Esophagus squamous epithelium (tissue), 4 donors: ENCODE measurements around a stretch of chr7.

DNA sequence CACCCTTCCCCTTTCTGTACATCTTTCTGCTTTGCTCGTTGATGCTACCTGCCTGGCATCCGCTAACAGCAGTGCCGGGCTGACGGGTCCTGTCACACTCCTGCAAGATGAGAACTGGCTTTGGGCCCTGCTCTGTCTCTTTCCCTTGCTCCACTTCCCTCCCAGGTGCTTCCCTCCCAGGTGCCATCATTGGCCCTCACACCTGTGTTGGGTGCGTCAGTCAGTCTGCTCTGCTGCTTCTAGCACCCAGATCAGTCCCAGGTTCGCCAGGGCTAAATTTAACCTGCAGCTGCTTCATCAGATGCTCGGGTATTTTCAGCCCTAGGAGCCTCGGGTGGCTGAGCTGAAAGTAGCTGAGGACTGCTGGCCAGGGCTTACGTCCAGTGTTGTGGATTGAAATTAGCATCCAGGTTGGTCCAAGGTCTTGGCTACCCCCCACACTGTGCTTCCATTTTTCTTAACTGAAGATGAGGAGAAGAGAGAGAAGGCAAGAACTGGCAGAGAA, 65.6 kb upstream of the SYPL1 start:
- PRO-cap = no peak
- RAMPAGE, long total RNA, 4 experiments = no peak in any of the 4 experiments

DNA sequence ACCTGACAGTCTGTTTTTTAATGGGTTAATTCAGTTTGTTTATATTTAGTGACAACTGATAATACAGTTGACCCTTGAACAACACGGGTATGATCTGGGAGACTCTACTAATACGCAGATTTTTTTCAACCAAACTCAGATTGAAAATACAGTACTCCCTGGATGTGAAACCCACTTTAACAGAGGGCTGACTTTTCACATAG, 69.8 kb upstream of the SYPL1 start:
- PRO-cap = no peak
- RAMPAGE, long total RNA, 4 experiments = no peak in any of the 4 experiments

GRCh38 chr7:106420731-106421293, 136.0 kb upstream of the NAMPT start:
- PRO-cap = unidirectional peak, minus-strand start at chr7:106421225
- RAMPAGE, long total RNA, 4 experiments = no peak in any of the 4 experiments

DNA sequence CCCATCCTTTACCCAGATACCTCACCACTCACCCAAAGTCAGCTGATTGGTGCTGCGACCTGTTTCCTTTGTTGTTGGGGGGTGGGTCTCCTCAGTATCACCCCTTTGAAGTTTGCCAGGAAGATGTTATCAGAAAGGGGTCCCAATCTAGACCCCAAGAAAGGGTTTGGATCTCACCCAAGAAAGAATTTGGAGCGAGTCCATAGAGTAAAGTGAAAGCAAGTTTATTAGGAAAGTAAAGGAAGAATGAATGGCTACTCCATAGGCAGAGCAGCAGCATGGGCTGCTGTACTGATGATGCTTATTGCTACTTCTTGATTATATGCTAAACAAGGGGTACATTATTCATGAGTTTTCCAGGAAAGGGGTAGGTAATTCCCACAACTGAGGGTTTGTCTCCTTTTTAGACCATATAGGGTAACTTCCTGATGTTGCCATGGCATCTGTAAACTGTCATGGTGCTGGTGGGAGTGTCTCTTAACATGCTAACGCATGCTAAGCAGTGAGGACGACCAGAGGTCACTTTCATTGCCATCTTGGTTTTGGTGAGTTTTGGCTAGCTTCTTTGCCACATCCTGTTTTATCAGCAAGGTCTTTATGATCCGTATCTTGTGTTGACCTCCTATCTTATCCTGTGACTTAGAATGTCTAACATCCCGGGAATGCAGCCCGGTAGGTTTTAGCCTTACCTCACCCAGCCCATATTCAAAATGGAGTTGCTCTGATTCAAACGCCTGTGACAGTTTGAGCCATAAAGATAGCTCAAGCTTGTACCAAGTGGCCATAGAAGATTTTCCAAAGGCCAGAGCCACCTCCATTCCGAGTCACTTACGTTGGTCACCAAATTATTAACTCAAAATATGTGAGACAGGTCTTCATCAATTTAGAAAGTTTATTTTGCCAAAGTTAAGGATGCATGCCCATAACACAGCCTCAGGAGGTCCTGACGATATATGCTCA, 175.9 kb upstream of the NAMPT start:
- PRO-cap = no peak
- RAMPAGE, long total RNA, 4 experiments = no peak in any of the 4 experiments

GRCh38 chr7:106610954-106611516, 49.9 kb downstream of the CCDC71L start:
- PRO-cap = no peak
- RAMPAGE, long total RNA, 4 experiments = no peak in any of the 4 experiments

GRCh38 chr7:106718162-106718698, 57.3 kb upstream of the CCDC71L start:
- PRO-cap = no peak
- RAMPAGE, long total RNA, 4 experiments = no peak in any of the 4 experiments

- PRO-cap = no peak
- RAMPAGE, long total RNA, 4 experiments = no peak in any of the 4 experiments
Observed at GRCh38 chr7:107006923-107008024, 37.2 kb upstream of the PRKAR2B start.

DNA sequence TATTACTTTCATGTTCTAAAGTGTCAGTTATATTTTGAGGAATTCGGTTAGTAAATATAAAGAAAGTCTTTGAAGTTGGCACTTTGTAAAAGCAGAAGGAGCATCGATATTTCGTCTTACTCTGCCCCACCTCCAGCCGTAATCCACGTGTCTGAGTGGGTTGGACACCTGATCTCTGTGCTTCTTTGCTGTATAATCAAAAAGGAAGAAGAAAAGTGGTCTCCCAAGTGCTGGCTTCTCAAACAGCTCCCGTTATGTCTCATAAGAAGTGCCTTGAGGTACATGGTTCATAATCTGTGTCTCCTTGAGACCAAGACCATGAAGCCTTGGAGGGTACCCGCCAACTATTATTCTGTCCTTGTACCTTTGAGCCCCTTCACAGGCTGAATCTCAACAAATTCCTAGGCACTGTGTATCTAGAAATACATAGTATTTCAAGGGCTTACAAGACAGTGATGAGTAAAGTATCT, 19.8 kb downstream of the PRKAR2B start:
- PRO-cap = no peak
- RAMPAGE, long total RNA, 4 experiments = no peak in any of the 4 experiments

DNA sequence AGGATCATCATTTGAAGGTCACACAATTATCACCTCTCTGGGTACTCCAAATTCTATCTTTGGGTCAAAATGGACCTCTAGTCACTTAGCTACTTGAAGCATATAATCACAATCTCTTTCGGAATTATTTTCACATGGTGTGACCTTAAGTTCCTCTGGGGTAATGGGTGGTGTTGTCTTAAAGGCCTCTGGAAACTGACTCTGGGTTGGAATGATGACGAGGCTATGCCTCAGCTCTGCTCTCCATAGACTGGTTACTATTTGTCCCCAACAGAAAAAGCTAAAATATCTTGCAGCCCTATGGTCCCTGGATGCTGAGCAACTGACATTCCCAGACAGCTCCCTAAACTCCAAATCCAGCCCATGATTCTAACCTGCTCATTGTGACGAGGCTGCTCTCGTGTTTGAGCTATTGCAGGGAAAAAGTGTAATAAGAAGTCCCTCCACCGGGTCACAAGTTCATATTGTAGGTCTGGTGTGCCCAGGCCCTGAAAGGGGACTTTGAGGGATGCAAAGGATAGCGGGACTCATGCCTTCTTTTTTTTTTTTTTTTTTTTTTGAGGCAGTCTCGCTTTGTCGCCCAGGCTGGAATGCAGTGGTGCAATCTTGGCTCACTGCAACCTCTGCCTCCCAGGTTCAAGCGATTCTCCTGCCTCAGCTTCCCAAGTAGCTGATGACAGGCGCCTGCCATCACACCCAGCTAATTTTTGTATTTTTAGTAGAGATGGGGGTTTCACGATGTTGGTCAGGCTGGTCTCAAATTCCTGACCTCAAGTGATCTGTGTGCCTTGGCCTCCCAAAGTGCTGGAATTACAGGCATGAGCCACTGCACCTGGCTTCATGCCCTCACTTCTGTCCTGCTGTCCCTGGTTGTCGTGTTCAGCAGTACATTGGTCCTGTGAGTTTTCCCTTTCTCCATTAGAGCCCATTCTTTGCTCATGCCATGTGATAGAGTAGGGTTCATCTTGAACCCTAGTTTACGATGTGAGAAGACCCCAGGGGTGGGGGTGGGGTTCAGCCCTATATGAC, 51.8 kb downstream of the HBP1 start:
- PRO-cap = no peak
- RAMPAGE, long total RNA, 4 experiments = no peak in any of the 4 experiments

- PRO-cap = no peak
- RAMPAGE, long total RNA, 4 experiments = no peak in any of the 4 experiments
Observed at GRCh38 chr7:107561150-107561428, 2.6 kb downstream of the COG5 start.

DNA sequence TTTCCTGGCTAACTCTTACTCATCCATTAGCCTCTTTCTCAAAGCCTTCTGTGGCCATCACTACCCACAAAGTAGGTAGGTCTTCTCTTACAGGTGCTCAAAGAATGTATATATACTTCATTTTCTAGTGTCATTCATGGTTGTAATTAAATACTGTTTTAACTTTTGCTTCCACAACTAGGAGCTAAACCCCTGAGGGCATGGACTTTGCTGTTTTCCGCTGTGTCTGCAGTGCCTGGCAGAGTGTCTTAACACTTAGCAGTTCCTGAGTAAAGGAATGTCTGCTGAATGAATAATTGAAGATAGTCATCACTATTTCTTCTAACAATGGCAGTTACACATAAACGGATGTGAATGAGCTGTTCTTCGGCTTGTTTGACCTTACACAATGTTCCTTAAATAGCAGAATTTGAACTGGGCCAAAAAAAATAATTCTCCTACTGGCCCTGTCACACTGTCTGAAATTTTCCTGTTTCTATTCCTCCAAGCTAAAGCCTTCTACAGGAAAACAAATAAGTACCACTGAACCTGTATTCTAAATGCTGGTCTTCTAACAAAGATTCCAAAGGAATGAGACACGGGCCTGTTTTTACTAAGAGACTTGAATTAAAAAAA, 15.2 kb downstream of the BCAP29 start:
- PRO-cap = unidirectional peak, minus-strand start at position 228 of the sequence
- RAMPAGE, long total RNA, 4 experiments = no peak in any of the 4 experiments

GRCh38 chr7:107692650-107693341, 32.2 kb downstream of the SLC26A4 start:
- PRO-cap = no peak
- RAMPAGE, long total RNA, 4 experiments = no peak in any of the 4 experiments

DNA sequence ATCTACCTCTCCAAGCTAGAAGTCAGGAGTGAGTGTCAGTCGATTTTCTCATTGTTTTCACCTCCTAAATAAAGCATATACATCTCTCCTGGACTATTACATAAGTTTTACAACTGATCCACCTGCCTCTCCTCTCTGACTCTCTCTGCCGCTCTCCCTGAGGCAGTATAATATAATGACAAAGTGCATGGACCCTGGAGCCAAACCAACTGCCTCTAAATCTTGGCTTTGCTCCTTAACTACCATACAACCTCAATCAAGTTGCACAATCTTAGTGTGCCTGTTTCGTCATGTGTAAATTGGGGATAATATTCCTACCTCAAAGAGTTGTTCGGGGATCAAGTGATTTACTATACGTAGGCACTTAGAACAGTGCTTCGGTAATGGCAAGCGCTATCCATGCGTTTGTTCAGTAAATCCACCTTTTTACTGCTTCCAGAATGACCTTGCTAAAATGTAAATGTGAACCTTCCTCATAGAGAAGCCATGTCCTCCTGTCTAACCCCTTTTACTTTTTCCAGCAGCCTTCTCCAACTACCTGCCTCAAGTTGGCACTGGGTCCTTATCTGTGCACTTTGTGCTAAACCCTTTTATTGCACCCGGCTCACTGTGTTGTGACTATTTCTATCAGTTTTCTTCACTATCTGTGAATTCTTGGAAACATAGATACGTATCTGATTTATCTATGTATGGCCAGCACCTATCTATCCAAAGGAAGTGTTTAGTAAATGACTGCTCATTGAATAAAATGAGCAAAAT, 30.6 kb upstream of the DLD start:
- PRO-cap = no peak
- RAMPAGE, long total RNA, 4 experiments = no peak in any of the 4 experiments

GRCh38 chr7:107945037-107946262, 54.5 kb downstream of the DLD start:
- PRO-cap = no peak
- RAMPAGE, long total RNA, 4 experiments = no peak in any of the 4 experiments

DNA sequence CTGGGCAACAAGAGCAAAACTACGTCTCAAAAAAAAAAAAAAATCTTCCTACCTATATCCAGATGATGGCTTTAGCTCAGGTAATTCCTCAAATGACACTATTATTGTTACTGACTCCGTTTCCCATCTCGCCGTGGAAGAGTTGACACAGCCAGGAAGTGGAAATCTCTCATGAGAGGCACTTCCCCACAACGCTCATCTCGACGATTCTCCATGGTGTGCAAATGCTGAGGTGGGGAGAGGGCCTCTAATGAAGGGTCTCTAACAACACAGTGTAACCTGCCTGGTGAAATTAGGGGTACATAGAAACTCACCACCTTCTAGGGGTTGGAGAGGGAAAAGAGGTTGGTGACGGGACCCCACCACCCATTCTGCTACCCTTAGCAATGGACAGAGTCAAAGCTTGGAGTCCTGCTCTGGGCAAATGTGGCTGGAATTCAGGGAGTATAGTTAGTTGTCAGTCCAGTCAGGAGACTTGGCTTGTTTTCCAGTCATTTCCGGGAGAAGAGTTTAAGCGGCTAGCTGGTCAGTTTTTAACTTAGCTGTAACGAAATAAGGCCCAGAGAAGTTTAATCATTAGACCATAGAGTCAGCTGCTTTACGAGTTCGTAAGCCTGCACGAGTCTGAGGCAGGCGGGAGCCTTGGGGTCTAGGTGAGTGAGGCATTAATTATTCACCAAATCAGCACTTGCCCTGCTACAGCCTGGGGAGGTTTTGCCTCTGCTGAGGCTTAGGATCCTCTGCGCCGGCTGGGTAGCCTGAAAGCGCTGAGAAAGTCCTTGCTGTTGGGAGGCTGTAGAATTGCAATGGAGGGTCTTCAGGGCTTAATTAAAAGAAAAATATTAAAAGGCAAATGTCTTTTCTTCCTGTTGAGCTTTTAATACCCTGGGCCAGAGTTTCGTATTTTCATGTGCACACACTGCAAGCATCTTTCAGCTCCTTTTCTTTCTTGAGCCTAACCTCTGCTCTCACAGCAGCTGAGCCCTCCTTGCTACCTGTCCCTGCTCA, 1.3 kb upstream of the LAMB1 start:
- PRO-cap = unidirectional peak, minus-strand start at position 428 of the sequence
- RAMPAGE, long total RNA, 4 experiments = no peak in any of the 4 experiments

- PRO-cap = no peak
- RAMPAGE, long total RNA, 4 experiments = no peak in any of the 4 experiments
Observed at GRCh38 chr7:108093941-108094140, 36.3 kb downstream of the LAMB4 start.

DNA sequence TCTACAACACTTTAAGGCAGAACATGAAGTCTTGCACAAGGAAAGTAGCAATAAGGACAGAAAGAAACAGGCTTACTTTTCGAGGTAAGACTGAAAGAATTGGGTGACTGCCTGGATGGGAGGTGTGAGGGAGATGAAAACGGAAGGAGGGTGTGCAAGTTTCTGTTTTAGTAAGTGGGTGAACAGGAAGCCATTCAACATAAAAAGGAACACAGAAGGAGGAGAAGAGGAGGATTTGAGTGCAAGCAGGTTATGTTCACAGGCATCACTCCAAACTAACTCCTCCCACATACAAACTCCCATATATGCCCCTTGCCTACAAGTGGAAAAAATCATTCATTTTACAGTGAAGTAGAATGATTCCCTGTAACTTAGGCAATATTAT, 77.6 kb upstream of the LRRN3 start:
- PRO-cap = no peak
- RAMPAGE, long total RNA, 4 experiments = no peak in any of the 4 experiments

- PRO-cap = no peak
- RAMPAGE, long total RNA, 4 experiments = no peak in any of the 4 experiments
Observed at GRCh38 chr7:111231364-111231995, 140.6 kb downstream of the LRRN3 start.

- PRO-cap = no peak
- RAMPAGE, long total RNA, 4 experiments = no peak in any of the 4 experiments
Observed at GRCh38 chr7:111315704-111316124, 224.8 kb downstream of the LRRN3 start.

GRCh38 chr7:111560717-111561330, 1.5 kb downstream of the IMMP2L start:
- PRO-cap = no peak
- RAMPAGE, long total RNA, 4 experiments = no peak in any of the 4 experiments